Brain (tissue), 1 donor: ENCODE measurements around the gene OTULINL.

- RRBS: 17% methylated on average over 1 of the region's 16 CpGs
These were observed 194.3 kb upstream of the OTULINL start for GRCh38 chr5:14387088-14387987.

DNA sequence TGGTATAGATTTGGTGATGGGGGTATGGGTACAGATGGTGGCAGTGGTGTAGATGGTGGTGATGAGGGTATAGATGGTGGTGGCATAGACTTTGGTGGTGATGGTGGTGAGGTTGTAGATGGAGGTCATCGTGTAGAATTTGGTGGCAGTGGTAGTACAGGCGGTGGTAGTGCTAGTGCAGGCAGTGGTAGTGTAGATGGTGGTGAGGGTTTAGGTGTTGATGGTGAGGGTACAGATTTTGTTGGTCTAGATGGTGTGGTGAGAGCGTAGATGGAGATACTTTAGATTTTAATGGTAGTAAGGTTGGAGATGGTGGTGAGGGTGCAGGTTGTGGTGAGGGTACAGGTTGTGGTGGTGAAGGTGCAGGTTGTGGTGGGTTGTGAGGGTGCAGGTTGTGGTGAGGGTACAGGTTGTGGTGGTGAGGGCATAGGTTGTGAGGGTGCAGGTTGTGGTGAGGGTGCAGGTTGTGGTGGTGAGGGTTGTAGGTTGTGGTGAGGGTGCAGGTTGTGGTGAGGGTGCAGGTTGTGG lies 178.8 kb upstream of the OTULINL start:
- RRBS: no CpG with 5 or more reads among the region's 3 CpGs

DNA sequence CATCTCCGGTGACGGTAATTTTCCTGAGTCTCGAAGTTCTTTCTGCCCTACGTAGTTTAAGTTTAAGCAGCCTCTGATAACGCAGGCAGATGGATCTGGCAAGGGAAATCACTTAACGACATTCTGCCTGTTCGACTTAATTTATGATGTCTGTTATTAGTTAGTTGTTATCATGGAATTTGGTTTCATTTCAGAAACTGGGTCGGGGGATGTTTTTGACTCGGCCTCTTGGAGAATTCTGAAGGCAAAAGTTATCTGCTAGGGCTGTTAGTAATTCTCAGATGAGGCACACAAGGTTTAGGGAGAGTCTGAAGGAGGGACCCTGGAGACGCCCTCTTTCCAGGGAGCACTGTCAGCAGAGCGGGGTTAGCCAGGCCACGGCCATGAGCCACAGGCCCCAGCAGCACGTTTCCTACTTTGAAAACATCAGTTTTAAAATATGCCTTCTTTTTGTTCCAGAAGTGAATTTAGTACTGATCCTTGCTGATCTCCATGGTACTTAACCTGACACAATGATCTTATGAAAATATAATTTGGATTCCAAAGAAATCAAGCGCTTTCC lies 171.0 kb upstream of the OTULINL start:
- RRBS: no CpG with 5 or more reads among the region's 14 CpGs

DNA sequence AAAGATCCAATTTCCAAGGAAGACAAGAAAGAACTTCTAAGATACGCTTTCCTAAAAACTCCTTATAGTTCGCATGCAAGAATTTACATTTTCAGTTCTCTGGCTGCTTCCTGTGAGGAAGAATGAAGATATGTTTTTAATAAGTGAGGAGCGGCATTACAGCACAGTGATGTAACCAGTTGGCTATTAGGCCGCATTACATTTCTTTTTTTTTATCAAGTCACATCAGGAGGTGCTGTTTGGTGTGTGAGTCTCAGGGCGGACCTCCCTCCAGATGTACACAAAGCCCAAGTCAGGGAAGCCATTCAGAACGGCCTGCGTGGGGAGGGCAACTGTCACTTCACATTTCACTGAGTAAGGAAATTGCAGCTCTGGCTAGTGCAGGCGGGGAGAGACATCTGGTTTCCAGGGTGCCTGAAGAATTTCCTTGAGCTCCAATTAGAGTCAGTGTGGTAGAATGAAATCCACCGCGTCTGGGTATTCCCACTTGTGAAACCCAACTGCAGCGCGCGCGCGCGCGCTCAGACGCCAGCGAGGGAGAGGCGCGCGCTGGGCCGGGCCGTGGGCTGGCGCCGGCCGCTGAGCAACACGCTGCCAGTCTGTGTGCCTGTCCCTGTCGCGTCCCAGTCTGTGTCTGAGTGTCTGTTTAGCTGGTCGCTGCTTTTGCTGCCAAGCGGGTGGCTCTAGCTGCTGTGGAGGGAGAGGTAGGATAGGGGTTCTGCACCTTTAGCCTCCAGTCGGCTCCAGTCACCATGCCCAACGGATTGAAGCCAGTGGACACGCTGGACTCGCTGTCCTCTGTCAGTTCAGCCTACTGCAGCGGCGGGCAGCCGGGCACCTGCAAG lies 140.9 kb upstream of the OTULINL start:
- RRBS: no CpG with 5 or more reads among the region's 39 CpGs

DNA sequence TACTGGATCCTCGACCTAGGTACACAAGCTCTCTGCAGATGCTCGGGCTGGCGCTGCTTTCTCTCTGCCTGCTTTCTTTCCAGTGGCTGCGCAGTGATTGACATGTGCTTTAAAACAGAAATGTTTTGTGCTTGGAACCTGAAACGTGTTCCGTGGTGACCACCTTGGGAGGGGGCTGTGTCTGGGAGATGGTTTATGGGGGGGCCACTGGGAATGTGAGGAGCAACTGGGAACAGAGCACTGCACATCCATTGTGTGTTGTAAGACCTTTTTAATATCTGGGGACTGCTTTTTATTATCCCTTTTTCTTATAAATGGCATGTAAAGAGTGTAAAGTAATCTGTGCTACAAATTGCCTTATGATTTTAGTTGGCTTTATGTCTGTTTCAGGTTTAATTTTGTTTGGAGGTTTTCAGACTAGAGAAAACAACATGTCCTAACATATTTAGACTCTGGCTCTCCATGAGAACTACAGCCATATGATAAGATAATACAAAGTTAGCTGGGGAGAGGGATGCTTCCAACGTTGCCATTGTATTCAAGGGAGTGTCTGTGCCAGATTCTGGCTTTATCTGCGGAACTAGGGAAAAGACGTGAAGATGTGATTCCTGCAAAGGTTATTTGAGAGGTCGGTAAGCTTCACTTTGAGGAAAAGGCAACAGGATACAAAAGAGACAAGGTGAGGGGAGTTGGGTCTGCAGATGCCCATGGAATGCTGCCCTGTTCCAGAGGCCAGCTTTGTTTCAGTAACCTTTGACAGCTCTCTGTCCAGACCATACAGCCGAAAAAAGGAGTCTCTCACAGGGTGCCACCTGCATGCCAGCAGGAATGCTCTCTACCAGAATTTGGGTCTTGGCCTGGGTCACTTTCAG lies 140.0 kb upstream of the OTULINL start:
- RRBS: no CpG with 5 or more reads among the region's 11 CpGs

DNA sequence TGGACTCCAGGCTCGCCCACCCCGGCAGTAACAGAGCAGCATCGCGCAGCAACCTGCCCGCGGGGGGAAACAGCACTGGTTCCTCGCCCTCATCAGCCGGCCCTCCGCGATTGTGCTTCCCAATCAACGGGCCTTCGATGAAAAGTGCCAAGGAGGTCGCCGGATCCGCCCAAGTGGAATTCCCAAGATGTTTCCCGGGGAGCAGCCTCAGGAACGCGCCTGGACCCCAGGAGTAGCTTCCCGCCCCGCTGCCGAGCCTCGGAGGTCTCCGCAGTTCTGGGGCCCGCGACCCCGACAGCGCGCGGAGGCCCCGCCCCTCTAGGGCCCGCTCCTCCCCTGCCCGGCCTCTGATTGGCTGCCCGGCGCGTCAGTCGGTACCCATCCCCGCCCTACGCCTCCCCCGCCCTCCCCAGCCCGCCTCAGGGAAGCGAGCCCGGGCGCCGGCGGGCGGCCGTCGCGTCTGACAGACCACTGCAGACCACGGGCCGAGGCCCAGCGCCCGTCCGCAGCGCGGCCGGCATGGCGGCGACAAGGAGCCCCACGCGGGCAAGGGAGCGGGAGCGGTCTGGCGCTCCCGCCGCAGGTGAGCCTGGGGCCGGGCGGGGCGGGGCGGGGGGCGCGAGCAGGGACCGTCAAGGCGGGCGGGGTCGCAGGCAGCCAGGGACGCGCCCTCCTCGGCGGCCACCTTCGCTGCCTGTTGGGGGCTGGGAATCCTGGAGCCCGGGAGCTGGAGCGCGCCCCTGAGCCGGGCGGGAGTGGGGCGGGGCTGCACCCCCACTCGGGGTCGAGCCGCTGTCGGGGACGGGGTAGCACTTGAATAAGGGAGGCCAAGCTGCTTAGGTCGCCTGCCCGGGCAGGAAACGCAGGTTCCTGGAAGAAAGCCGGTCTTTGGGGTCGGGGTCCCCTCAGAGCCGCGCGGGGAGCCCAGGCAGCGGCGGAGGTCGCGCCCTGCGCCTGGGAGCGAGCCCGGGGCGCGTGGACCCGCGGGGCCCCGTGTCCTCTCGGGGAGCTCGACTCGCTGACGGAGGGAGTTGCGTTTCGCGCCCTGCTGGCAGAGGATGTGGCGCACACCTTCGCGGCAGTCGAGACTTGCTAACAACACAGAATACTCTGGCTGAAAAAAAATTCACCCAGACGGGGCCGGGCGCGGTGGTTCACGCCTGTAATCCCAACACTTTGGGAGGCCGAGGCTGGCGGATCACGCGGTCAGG lies at the start of gene OTULINL:
TSS of gene OTULINL (plus strand) at position 417 of the 1,211 bp plus-strand sequence.
- RRBS: 3% methylated on average over 62 of the region's 132 CpGs

- RRBS: no CpG with 5 or more reads among the region's 7 CpGs
These were observed 42.1 kb downstream of the OTULIN start for GRCh38 chr5:14706496-14707058.

DNA sequence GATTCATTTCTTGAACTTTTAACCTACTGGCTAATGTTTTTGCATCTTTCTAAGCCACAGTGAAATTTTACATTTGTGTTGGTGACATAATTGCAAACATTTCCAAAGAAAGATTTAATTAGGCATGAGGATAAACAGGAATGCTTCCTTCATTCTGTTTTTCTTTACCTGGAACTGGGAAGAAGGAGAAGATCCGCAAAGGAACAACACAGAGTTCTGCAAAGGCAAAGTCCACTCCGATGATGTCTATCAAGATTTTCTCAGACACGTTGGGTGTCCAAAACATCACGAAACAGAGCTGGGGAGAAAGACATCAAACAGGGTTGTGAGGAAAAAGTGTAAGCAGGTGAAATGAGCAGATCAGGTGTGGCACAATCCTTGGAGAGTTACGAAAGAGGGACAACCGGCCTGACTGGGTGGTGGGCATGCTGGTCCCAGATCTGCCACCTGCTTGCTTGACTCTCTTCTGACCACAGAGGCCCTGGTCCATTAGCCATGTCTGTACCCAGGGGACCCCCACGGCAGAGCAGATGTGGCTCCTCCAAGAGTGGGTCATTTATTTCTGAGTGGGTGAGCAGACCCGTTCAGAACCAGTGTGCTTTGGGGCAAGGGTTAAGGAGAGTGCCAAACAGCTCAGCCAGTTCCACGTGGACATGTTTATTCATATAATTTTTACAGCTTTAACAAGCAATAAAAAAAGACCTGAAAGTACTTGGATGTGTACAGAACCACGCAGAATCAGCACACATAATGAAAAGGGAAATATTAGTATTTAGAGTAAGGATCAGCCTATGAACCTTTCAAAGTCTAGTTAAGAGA lies 52.2 kb downstream of the OTULIN start:
- RRBS: no CpG with 5 or more reads among the region's 10 CpGs

- RRBS: no CpG with 5 or more reads among the region's 8 CpGs
These were observed 65.1 kb downstream of the ANKH start for GRCh38 chr5:14806281-14807044.

GRCh38 chr5:14872098-14873140 lies 841 bp upstream of the ANKH start:
- RRBS: 2% methylated on average over 25 of the region's 72 CpGs

GRCh38 chr5:15794629-15795130 lies 294.7 kb downstream of the FBXL7 start:
- RRBS: no CpG with 5 or more reads among the region's 3 CpGs

- RRBS: no CpG with 5 or more reads among the region's 19 CpGs
These were observed 267.6 kb downstream of the MARCHF11 start for GRCh38 chr5:15911989-15912326.

DNA sequence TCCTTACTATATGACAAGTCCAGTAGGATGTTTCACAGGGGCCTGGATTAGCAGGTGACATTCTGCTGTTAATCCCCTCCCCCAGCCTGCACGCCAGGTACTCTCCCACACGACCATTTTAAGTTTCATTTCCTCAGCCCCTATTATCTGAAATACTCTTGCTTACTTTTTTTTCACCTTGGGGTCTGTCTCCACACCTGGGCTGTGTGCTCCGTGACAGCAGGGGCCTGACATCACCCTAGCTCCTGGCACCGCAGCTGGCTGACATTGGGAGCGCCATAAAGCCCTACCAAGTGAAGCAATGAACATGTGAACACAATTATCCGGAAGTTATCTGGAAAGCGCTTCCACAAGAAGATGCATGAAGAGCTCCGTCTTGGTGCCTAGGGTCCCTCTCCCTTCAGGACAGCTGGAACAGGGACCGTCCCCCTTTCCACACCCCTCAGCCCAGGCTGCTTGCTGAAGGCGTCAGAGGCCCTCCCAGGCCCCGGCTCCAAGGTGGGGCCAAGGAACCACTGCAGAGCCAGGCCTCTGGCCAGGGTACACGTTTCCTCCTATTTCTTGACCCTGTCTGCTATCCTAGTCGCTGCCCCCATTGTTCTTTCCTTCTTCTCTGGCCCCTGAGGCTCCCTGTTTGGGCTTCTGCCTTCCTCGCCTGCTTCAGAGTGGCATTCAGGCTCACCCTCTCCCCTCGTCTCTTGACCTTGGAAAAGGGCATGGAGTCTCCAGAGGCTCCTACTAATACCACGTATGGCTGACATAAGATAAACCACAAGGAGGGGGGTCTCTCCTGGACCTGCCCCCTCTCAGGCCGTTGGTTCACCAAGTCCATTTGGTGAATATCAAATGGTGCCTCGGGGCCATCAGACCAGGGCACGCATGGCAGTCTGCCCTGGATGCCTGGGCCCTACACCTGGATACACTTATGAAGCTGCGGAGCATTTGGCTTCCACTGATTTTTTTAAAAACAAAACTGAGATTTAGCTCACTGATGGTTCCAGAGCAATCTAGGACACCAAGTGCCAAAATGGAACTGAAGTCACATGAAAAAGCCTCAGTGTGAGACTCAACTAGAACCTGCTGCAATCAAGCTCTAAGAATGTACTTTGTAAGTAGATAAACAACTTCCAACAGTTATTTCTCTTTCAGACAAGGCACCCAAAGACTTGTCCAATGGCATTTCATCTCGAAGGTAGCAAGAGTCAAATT lies 40.0 kb upstream of the ZNF622 start:
- RRBS: no CpG with 5 or more reads among the region's 21 CpGs

GRCh38 chr5:16617461-16618571 lies 1.0 kb upstream of the RETREG1 start:
- RRBS: 75% methylated on average over 4 of the region's 26 CpGs

- RRBS: no CpG with 5 or more reads among the region's 28 CpGs
These were observed 49.6 kb upstream of the RETREG1 start for GRCh38 chr5:16666108-16667175.

DNA sequence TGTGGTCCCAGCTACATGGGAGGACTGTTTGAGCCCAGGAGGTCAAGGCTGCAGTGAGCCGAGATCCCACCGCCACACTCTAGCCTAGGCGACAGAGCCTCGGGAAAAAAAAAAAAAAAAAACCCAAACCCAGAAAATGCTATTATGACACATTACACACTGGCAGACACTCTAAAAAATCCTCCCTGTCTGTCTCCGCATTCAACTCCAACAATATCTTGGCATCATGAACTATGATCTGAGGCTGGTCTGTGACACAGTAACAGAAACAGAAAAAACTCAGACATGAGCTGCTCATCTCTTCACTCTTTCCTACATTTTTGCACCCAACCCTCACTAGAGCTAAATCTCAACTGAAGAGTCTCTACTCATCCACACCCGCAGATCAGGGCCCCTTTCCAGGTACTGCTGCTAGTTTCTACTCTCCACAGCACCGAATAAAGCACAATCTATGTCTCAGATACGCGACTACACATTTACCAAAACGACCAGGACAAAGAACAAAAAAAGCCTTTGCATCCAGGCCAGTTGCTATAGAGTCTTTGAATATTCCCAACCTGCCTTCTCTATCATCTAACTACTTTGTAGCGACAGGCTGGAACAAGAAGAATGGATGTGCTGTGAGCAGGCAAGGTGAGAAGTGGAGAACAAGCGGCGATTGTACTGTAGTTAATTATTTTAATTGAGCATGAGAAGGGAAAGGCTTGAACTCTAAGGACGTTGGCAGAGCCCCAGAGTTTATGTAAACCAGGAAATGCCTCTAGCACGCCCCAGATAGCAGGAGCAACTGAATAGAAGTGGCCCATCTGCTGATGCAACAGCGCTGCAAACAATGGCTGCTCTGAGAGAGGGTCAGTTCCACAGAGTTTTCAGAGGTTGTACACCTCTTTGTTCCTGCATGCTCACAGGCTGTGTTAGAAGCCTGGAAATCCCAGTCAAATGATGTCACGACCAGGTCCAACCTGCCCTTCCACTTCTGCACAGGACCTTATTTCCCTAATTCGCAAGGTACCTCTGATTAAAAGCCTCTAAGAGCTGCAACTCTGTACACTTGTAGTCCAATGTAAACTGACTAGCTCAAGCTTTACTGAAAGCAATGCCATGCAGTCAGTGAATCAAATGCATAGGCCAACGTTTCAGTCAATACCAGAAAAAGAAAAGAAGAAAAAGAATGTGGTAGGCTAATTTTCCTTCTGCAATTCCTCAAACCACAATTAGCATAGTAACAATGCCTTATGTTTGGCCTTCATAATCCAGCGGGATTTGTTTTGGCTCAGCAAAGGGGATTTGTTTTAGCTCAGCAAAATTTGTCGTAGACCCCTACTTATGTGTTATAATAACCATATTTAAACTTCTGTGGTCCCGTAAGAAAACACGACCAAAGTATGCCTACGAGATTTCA lies 119.3 kb upstream of the RETREG1 start:
- RRBS: no CpG with 5 or more reads among the region's 24 CpGs

GRCh38 chr5:16737568-16738656 lies 121.1 kb upstream of the RETREG1 start:
- RRBS: no CpG with 5 or more reads among the region's 14 CpGs

DNA sequence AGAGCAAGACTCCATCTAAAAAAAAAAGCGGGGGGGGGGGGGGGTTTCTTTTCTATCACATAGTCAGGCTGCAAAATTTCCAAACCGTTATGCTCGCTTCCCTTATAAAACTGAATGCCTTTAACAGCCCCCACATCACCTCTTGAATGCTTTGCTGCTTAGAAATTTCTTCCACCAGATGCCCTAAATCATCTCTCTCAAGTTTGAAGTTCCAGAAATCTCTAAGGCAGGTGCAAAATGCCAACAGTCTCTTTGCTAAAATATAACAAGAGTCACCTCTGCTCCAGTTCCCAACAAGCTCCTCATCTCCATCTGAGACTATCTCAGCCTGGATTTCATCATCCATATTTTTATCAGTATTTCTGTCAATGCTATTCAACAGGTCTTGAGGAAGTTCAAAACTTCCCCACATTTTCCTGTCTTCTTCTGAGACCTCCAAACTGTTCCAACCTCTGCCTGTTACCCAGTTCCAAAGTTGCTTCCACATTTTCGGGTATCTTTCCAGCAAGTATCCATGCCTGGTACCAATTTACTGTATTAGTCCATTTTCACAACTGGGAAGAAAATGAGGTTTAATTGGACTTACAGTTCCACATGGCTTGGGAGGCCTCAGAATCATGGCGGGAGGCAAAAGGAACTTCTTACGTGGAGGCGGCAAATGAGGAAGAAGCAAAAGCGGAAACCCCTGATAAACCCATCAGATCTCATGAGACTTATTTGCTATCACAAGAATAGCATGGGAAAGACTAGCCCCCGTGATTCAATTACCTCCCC lies 61.6 kb downstream of the MYO10 start:
- RRBS: no CpG with 5 or more reads among the region's 9 CpGs

DNA sequence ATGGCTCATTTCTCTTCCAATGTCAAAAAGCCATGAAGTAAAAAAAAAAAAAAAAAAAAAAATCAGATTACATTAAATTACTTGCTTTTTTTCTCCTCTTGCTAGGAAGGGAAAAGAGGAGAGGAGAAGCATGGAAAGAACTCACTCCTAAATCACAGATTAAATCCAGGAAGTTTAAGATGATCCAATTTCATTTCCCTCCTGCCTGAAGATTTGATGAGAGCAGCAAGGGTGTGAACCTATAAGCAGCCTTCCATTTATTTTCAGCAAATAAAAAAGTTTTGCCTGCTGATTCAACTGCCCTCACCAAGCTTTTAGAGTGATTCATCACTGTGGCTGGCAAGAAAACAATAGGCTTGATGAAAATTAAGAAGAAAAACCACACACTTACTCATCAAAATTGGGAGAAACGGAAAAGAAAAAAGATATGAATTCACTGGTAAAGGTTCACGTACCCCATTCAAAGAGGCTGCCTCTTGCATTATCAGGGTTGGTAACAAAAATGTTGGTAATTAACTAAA lies 19.7 kb downstream of the MYO10 start:
- RRBS: no CpG with 5 or more reads among the region's 2 CpGs

GRCh38 chr5:16931330-16931730 lies 4.8 kb downstream of the MYO10 start:
- RRBS: no CpG with 5 or more reads among the region's 3 CpGs